MCF 10A (cell line): ENCODE measurements around the genes ALDOC and PIPOX.

- PRO-cap = no peak
- RRBS = 79% methylated on average over 4 of the region's 26 CpGs
Measured at GRCh38 chr17:21397321-21397958, 21.3 kb downstream of the KCNJ12 start.

GRCh38 chr17:21550898-21551998, 141.1 kb upstream of the KCNJ18 start:
- PRO-cap = bidirectional peak, plus-strand start at chr17:21551179, minus-strand start at chr17:21551074; bidirectional peak, plus-strand start at chr17:21551836, minus-strand start at chr17:21551669
- RRBS = 2% methylated on average over 12 of the region's 81 CpGs

- PRO-cap = no peak
- RRBS = no CpG with 5 or more reads among the region's 58 CpGs
Measured at GRCh38 chr17:26774788-26775229, 519.1 kb upstream of the WSB1 start.

DNA sequence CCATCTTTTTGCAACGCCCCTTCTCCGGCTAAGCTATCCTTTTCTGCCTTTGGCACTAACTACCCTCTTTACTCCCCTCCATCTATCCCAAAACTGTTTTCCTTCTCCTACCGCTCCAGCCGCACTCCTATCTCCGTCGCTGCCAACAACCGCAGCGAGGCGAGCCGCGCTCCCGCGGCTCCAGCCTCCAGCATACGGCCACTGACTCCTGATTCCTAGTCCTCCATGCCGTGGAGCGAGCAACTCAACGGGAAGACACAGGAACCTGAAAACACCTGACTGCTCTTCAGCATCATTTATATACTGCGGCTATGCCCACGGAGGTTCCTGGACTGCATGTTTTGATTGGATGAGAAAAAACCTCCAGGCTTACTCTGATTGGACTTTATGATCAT, 204.9 kb upstream of the WSB1 start:
- PRO-cap = no peak
- RRBS = no CpG with 5 or more reads among the region's 19 CpGs

DNA sequence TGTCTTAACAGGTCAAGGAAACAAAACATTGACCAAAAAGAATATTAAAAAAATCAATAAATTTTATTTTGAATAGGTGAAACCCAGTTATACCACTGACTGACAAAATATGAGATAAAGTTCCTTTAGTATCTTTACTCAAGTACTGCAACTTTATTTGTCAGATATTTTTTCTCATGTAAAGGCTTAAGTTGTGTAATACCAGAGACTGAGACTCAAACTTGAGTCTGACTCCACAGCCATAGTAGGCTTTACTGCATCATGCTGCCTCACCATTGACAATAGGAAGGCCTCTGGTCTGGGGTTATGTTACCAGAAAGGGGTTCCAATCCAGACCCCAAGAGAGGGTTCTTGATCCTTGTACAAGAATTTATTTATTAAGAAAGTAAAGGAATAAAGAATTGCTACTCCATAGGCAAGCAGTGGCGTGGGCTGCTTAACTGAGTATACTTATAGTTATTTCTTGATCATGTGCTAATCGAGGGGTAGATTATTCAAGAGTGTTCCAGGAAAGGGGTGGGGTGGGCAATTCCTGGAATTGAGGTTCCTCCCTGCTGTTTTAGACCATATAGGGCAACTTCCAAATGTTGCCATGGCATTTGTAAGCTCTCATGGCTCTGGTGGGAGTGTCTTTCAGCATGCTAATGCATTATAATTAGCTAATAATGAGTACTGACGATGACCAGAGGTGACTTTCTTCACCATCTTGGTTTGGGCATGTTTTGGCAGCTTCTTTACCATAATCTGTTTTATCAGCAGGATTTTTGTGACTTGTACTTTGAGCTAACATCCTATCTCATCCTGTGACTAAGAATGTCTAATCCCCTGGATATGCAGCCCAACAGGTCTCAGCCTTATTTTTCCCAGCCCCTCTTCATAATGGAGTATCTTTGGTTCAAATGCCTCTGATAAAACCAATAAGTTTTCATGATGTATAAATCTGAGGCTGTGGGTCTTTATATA, 187.3 kb upstream of the WSB1 start:
- PRO-cap = no peak
- RRBS = no CpG with 5 or more reads among the region's 3 CpGs

- PRO-cap = no peak
- RRBS = no CpG with 5 or more reads among the region's 2 CpGs
Measured at GRCh38 chr17:27281974-27282411, 11.9 kb upstream of the WSB1 start.

DNA sequence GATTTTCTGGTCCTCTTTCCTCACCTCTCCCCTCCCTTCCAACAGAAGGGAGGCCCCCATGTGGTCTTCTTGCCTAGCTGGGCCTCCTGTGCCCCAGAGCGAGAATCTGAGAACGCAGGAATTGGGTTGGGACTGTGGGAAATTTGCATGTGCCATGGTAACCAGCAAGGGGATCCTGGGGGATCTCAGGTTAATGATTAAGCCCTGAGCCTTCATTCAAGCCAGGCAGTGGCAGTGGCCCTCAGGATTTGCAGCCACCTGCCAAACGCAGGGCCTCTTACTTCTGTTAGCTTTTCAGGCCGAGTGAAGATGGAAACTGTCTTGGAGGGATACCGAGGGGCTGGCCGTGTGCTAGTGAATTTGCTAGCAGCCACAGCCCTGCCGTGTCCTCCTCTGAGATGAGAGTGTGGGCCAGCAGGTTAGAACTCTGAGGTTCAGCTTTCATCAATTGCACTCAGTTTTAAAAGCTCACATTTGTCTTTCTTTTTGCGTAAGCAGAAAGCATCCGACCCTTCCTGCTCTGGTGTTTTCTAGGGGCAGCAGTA, 40.3 kb downstream of the KSR1 start:
- PRO-cap = no peak
- RRBS = no CpG with 5 or more reads among the region's 9 CpGs

DNA sequence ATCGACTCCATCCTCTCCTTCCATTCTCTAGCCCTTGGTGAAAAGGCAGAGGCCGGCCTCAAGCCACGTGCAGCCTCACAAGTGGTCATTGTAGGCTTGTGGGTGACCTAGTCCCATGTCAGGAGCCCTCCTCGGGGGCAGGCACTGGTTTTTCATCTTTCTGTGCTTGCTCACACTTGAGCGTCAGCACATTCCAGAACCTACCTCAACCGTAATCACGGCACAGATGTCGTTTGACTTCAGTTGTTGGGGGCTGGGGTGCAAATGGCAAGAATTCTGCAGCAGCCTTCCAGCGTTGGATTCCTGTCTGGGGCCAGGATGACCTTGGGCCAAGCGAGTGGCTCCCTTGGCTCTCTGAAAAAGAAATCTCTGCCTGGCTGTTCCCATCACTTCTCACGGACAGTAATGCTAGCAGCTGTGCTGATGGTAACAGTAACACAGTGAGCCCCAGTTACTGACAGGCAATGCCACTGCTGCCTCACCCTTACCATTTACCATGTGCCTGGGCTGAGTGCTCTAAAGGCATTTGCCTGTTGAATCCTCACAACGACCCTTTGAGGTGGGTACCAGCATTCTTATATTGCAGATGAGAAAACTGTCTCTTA, 46.4 kb downstream of the KSR1 start:
- PRO-cap = no peak
- RRBS = no CpG with 5 or more reads among the region's 12 CpGs

DNA sequence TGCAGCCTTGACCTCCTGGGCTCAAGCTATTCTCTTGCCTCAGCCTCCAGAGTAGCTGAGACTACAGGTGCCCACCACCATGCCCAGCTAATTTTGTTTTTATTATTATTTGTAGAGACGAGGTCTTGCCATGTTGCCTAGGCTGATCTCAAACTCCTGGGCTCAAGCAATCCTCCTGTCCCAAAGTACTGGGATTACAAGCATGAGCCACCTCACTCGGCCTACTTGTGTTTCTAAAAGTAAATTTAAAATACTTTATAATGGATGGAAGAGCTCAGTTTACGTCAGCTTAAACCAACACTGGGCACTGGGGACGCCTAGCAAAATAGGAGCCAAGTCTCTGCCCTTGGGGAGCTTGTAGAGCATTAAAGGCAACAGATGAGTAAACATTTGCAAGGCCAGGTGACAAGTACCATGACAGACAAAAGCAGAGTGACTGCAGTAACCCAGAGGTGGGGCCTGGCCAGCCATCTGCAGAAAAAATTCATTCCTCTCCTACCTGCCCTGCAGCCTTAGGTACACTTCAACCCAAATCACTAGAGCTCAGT, 12.2 kb upstream of the NLK start:
- PRO-cap = no peak
- RRBS = no CpG with 5 or more reads among the region's 4 CpGs

GRCh38 chr17:28190942-28191312, 128.1 kb upstream of the TMEM97 start:
- PRO-cap = no peak
- RRBS = no CpG with 5 or more reads among the region's 5 CpGs

- PRO-cap = bidirectional peak, plus-strand start at chr17:28577058, minus-strand start at chr17:28576894
- RRBS = under 1% methylated on average over 4 of the region's 24 CpGs
Measured at GRCh38 chr17:28576786-28577508, at the start of gene ALDOC. TSS of gene ALDOC (minus strand) at chr17:28576895.

- PRO-cap = no peak
Measured at GRCh38 chr17:28580263-28580937, 3.7 kb upstream of the ALDOC start.

GRCh38 chr17:28612989-28614036, 672 bp downstream of the RSKR start:
- PRO-cap = no peak
- RRBS = no CpG with 5 or more reads among the region's 7 CpGs

DNA sequence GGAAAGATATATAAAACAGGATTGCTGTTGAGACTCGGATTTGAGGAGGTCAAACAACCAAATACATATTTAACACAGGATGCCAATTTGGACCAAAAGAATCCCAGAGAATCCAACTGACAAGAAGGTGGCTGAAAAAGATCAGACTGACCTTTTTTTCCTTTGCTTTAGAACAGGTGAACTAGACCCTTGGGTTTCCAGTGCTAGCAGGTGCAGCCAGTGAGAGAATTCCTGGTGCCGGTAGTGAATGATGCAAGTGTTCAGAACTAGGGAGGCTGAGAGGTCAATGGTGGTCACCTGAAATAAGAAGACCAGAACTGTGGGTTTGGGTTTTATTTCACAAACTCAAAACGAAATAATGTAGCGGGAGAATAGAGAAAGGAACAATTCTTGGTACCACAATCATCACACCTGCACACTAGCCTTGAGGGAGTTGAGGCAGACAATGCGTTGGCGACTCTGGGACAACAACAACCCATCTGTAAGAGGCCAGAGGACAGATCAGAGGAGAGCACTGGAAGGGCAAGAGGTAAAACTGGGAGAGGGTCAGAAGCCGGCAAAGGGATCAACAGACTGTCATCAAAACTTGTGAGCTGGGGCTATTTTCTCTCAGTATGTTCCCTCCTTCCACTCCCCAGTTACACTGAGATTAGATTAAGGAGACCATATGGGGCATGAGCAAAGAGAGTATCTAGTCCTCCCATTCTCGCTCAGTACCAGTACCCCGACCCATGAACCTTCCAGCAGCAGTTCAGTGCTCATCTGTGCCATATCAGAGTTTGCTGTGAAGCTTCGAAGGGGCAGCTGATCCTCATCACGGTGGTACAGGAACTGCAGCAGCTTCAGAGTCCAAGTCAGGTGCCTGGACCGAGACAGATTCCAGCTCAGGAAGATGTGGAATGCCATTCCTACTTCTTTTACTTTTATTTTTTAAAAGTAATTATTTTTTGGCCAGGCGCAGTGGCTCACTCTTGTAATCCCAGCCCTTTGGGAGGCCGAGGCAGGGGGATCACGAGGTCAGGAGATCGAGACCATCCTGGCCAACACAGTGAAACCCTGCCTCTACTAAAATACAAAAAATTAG, 5.5 kb downstream of the BLTP2 start:
- PRO-cap = no peak
- RRBS = no CpG with 5 or more reads among the region's 16 CpGs

GRCh38 chr17:28646655-28647211, 1.8 kb upstream of the BLTP2 start:
- PRO-cap = no peak
- RRBS = 38% methylated on average over 1 of the region's 7 CpGs

- PRO-cap = no peak
- RRBS = no CpG with 5 or more reads among the region's 3 CpGs
Measured at GRCh38 chr17:28724004-28724484, 2.0 kb downstream of the TLCD1 start.

DNA sequence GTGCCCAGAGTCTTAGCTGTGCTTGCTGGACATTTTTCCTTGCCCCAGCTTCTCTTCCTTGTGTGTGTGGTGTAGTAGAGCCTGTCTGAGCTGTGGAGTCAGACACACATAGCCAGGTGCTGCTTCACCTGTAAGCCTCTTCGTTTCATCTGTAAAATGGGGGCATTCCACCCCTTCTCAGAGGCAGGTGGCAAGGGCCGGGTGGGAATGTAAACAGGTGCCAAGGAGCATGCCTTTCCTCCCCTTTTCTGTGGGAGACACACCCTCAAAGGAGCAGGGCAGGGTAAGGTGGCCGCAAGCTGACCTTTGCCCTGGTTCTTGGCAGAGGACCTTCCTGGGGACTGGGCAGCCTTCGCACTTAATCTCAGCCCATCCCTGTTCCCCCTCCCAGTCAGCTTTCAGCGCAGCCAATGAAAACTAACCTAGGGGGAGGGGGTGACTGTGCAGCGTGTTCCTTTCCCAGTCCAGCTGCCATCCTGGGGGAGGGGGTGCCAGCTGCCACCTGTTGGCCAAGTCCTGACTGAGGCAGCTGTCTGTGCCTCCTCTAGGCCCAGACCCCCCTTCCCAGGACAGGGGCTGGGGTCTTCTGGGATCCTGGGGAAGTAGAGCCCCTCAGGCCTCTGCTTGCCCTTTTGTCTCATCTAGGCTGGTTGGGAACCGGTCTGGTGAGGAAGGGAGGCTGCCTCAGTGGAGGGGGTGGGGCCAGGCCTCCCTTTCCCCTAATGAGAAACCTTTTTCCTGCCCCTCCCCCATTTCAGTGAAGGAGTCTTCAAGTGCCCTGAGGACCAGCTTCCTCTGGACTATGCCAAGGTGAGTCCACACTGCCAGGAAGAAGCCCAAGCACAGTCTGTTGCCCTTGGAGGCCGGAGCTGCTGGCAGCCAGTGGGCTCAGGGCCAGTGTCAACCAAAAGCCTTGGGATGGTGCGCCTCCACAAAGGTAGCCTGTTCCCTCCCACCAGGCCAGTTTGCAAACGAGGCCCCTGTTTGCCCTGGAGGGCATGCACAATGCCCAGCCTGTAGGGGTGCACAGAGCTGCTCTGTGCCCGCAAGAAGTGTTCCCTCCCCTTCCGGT, 3.0 kb downstream of the TRAF4 start:
- PRO-cap = no peak
- RRBS = no CpG with 5 or more reads among the region's 12 CpGs

GRCh38 chr17:28807971-28808619, 34.5 kb downstream of the FAM222B start:
- PRO-cap = bidirectional peak, plus-strand start at chr17:28808226, minus-strand start at chr17:28808062
- RRBS = no CpG with 5 or more reads among the region's 2 CpGs

DNA sequence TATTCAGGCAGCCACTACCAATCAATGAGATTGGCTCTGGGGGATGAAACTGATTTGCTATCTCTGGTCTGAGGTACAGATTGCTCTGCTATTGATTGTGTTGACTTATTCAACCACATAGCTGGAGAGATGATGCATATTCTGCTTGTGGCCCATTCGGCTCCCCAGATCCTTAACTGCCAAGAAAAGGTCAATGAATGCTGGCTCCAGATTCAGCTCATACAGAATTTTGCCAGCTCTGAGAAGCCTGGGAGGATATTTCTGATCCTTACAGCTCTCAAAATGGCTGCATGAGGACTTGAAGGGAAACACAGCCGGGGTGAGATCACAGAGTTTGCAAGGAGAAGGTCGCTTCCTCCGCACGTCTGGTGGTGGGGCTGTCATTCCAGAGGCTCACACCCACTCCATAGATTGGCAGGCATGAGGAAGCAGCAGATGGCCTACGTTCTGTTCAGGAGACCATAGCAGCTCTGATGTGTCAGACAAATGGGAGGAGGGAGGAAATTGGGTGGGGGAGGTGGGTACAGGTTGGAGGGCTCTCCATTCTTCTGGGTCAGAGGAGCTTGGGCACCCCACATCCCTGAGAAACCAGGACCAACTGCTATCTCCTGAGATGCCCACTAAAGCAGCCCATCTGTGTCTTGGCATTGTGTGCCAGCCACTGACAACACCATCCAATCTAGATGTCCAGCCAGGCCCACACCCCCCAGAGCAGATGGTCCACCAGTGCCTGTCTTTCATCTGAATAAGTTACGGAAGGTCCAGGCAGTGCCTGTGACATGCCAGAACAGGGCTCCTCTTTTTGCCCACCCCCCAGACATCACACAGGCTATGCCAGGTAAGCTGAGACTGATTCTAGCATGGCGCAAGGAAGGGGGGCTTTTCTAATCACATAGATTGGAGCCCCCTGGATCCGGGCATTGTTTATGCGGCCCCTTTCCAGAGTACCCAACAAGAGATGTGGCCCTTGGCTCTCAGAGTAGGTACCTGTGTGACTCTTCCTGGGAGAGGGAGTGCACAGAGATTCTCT, 22.1 kb downstream of the SEZ6 start:
- PRO-cap = no peak
- RRBS = no CpG with 5 or more reads among the region's 10 CpGs

DNA sequence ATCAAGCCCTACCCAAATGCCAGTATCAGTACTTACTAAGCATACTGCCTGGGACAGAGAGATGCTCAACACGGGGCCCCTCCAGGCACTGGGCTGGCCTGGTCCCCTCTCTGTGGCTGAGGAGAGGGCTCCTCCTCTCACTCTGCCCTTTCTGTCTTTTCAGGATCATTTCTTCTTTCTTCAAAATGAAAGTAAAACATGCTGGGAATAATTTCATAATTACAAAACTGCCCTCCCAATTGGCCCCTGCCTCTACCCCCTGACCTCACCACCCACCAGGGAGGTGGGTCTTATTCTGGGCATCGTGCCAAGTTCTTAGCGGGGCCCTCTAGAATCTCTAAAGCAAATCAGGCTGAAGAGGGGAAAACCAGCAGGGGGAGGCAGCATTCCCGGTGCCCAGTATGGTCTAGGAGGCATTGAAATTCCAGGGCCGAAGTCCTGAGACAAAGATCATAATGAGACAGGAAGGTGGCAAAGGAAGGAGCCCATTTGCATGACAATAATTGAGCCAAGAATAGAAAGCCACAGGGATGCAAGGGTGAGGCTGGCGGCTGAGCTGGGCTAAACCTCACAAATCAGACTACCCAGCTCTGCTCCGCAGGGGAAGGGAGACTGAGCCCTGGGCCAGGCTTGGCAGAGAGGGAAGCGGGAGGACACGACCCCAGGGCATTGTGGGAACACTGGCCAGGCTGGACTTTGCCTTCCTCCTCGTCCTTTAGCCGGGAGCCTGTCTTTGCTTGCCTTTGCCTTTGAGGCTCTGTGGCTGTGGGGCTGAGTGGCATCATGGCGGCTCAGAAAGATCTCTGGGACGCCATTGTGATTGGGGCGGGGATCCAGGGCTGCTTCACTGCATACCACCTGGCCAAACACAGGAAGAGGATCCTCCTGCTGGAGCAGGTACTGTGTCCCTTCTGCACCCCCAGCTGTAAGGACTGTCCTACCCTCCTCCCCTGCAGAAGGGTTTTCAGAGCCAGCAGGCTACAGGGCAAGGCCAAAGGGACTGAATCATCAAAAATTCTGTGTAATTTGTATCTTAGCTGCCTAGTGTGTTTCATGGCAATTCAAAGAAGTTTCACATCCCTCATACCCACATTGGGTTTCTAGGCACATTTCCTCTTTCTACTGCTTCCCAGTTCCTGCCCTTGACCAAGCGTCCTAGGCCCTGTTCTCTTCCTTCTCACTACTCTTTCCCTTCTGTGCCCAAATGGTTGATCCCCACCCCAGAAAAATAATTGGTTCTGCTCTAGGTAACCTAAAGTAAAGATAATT, at the start of gene PIPOX:
Gene PIPOX (plus strand): TSS at position 699 of the 1,269 bp plus-strand sequence.
- PRO-cap = no peak
- RRBS = 50% methylated on average over 1 of the region's 15 CpGs